Temporal lobe (tissue), 2 donors: ENCODE data around the genes TBC1D16 and RNF213.

GRCh38 chr17:79793034-79794182 lies 3.5 kb downstream of the CBX8 start:
- RAMPAGE, long total RNA, result no peak

DNA sequence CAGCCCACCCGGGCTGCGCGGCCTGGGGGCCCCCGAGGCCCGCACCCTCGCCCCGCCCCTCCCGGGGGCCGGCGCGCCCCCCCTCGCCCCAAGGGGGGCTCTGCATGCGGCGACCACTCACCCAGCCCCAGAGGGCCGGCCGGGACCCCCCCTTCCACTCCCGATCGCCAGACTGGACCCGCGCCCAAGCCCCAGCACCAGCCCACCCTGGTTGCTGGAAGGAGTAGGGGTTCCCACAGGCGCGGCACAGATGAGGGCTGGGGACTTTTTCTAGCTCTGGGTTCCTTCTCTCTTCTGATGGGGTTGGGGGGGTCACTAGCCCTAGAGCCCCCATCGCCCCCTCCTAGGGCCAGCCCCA lies 16.8 kb upstream of the CBX8 start:
- RAMPAGE, long total RNA, result no peak

GRCh38 chr17:79814105-79814502 lies 17.2 kb upstream of the CBX8 start:
- RAMPAGE, long total RNA, result no peak

GRCh38 chr17:79814503-79815566 lies 18.0 kb upstream of the CBX8 start:
- RAMPAGE, long total RNA, result no peak

- RAMPAGE, long total RNA, result no peak
Measured at GRCh38 chr17:79819806-79820216, 19.4 kb downstream of the CBX4 start.

DNA sequence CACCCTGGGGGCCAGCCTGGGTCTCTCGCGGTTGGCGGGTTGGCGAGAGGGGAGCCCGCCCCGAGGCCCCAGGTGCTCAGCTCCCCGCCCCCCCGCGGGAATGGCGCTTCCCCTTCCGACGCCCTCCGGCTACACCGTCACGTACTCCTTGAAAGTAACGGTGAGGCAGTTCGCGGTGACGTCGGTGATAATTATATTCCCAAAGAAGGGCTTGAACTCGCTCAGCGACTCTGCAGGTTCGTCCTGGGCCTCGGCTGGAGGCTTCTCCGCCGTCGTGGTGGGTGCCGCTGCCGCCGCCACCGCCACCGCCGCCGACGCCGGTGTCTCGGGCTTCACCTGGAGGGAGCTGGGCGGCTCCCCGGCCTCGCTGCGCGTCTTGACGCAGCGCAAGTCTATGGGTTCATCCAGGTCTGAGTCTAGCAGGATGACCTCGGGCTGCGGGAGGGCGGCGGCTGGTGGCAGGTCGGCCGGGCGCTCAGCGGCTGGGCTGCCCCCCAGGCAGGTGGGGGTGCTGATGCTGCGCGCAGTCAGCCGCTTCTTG lies 5.3 kb downstream of the CBX4 start:
- RAMPAGE, long total RNA, result no peak

GRCh38 chr17:79837884-79838120 lies 1.4 kb downstream of the CBX4 start:
- RAMPAGE, long total RNA, result no peak

- RAMPAGE, long total RNA, result no peak
Measured at GRCh38 chr17:79838121-79838281, 1.2 kb downstream of the CBX4 start.

- RAMPAGE, long total RNA, result no peak
Measured at GRCh38 chr17:79897658-79898224, 58.5 kb upstream of the CBX4 start.

- RAMPAGE, long total RNA, result no peak
Measured at GRCh38 chr17:79924403-79924798, 85.2 kb upstream of the CBX4 start.

GRCh38 chr17:79947426-79948046 lies 88.1 kb downstream of the TBC1D16 start:
- RAMPAGE, long total RNA, result no peak

- RAMPAGE, long total RNA, result no peak
Measured at GRCh38 chr17:79993064-79994238, 42.2 kb downstream of the TBC1D16 start.

DNA sequence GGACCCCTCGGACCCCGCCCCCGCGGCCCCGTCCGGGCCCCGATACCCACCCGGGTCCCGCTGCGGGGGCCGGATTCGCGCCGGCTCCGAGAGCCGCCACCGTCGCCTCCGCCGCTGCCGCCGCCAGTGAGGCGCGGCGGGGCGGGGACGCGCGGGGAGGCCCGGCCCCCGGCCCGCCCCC lies at the start of gene TBC1D16:
Gene TBC1D16 (minus strand): TSS at position 128 of the 181 bp plus-strand sequence.
- RAMPAGE, long total RNA, result no peak

DNA sequence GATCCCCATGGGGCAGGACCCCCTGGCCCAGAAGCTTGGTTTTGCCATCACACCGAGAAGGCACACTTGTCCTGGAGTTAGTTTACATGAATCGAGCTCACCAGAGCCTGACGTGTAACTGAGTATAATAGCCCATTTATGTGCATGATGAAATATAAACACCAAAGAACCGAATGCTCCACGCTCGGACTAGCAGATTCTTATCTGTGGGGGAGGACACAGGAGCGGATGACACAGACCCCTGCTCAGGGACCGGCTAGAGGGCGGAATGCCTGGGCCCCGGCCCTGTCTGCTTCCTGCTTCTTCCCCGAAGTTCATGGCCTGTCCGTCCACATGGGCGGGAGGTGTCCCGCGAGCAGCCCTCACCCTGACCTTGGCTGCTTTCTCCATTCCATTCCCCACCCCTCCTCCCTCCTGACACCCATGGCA lies 32.2 kb downstream of the CCDC40 start:
- RAMPAGE, long total RNA, result no peak

DNA sequence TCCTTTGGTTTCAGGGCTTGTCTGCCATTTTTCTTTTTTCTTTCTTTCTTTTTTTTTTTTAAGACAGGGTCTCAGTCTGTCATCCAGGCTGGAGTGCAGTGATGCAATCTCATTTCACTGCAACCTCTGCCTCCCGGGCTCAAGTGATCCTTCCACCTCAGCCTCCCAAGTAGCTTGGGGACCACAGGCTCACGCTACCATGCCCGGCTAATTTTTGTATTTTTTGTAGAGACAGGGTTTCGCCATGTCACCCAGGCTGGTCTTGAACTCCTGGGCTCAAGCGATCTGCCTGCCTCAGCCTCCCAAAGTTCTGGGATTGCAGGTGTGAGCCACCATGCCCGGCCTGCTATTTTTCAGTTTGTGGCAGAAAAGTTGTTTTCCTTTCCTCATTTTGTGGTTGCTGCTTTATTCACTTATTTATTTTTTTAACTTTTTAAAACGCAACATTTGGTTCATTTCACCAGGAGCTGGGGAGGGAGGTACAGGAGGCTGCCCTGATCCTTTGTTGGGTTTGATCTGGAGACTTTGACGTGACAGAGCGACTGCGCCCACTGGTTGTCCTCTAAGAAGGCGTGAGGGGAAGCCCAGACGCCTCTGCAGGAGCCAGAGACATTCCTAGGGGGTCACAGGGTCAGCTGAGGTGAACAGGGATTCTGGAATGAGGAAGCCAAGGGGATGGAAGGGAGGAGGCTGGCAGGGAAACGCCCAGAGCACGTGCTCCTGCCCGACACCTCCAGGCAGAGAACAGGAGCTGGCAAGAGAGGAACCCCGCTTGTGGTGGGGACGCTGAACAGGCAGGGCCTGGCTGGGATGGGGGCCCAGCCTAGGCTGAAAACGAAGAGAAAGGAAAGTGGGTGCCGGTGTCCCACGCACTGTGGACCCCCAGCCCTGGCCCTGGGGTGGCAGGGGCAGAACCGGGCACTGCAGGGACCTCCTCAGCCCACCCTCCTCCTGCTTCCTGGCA lies 5.4 kb downstream of the CARD14 start:
- RAMPAGE, long total RNA, result no peak

DNA sequence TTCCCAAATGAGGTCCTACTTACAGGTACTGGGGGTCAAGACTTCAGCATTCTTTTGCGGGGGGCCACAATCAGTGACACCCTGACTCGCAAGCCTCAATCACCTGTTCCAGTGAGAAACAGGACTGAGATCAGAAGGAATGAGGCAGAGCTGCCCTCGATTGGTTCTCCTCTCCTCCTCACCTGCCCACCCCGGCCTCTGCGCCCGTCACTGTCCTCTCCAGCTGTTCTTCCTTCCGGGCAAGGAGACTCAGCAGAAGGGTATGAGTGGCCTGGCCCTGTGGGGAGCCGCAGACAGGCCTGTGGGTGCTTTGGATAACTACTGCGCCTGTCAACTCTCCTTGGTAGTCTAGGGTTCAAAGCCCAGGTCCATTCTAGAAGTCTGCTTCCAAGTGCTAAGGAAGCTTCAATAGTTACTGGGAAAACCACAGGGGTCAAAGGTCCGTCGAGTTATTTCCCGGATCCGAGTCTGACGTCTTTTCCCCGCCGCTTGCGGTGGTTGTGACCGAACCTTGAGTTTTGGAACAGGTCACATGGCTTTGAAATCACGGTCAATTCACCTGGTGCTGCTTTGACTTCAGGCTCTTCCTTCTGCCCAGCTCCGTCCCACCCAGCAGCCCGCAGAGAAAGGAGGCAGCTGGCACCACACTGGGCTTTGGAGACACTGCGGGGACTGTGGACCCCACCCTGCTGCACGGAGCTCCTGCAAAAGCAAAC lies 8.3 kb downstream of the CARD14 start:
- RAMPAGE, long total RNA, result no peak

DNA sequence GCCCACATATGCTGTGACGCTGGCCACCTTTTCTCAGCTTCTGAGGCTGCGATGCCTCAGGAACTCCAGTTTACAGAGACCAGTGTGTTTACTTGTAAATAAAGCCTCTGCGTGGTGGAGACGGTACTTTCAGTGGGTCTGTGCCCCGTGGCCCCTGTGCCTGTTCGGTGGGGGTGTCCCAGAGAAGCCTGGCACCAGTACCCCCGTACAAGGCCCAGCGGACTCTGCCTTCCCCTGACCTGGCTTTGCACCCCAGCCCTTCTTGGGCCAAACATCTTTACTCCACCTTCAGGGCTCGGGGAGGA lies 11.3 kb downstream of the SGSH start:
- RAMPAGE, long total RNA, result no peak

- RAMPAGE, long total RNA, result no peak
Measured at GRCh38 chr17:80257849-80258818, 2.5 kb upstream of the RNF213 start.

- RAMPAGE, long total RNA, result no peak
Measured at GRCh38 chr17:80260723-80261757, at the start of gene RNF213. Gene RNF213 (plus strand): TSS chr17:80260852.

GRCh38 chr17:80384643-80385232 lies 30.2 kb upstream of the ENDOV start:
- RAMPAGE, long total RNA, result no peak